RPMI7951 (cell line): ENCODE results near the genes ARHGAP20 and FDXACB1.

- RAMPAGE, long total RNA, result no peak
Observed at GRCh38 chr11:110237451-110237846, 59.0 kb downstream of the RDX start.

DNA sequence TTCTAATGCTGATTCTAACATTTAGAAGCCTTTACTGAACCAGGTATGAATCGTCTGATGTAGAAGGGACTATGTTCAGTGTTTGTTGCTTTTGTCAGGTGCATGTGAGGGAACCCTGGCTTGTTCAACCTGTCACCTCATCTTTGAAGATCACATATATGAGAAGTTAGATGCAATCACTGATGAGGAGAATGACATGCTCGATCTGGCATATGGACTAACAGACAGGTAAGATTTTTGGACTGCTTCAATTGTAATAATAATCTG lies 27.0 kb downstream of the FDX1 start:
- RAMPAGE, long total RNA, result no peak

DNA sequence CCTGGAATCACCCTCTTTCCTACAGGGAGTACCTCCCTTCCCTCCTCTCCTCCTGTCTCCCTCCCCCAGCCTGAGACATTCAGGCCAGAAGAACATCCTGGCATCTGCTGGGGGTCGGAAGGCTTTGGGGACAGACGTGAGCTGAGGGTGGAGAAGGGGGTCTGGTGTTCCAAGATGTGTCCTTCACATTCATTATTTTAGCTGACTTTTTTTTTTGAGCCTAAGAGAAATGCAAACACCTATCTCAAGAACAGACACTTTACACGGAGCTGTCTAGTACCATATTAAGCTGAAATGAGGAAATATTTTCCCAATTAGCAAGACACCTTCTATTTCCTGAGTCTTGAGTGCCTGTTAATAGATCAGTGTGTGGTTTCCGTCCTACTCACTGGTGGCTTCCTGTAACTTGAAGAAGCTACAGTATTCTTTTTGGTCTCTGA lies 92.5 kb downstream of the FDX1 start:
- RAMPAGE, long total RNA, result no peak

- RAMPAGE, long total RNA, result no peak
Observed at GRCh38 chr11:110711563-110712913, at the start of gene ARHGAP20. ARHGAP20 (minus strand) TSS chr11:110712437.

DNA sequence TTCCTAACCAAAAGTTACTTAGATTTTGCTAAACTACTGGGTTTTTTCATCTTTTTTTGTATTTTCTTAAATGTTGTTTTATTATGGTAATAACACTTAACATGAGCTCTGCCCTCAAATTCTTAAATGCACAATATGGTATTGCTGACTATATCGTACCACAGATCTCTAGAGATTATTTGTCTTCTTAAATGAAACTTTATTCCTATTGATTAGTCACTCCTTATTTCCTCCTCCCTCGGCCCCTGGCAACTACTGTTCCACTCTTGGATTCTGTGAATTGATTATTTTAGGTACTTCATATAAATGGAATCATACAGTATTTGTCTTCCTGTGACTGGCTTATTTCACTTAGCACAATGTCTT lies 113.4 kb upstream of the POU2AF2 start:
- RAMPAGE, long total RNA, result no peak

DNA sequence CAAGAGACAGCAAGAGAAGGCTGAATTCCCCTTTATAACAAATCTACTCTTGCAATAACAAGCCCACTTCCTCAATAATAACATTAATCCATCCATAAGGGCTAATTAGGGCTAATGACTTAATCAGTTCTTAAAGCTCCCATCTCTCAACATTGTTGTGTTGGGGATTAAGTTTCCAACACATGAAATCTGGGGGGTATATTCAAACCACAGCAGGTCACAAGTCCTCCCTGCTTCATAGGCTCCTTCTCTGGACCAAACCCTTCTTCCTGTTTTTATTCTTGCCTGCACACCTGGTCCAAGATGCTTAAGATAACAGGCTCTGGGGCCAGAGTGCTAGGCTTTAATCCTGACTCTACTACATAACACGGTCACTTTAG lies 68.0 kb upstream of the POU2AF2 start:
- RAMPAGE, long total RNA, result no peak

- RAMPAGE, long total RNA, result no peak
Observed at GRCh38 chr11:111367357-111368027, 11.6 kb downstream of the POU2AF1 start.

GRCh38 chr11:111559863-111560331 lies 19.4 kb downstream of the LAYN start:
- RAMPAGE, long total RNA, result no peak

DNA sequence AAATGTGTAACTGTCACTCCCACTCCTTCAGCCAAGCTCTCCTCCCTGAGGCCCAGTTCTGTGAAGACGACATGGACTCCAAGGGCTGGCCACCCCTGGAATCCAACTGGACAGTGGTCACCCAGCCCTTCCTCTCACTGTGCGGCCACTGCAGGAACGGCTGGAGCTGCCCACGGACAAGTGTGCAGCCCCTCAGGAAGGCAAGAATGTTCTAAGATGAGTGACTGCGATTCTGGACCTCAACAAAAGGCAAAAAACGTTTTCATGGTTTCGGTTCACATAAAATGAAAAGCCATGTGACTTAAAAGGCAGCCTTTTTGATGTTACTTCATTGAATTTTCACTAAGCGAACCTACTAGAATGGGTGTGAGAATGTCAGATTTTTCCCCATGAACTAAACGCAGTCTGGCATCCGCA lies 29.8 kb downstream of the PPP2R1B start:
- RAMPAGE, long total RNA, result no peak

DNA sequence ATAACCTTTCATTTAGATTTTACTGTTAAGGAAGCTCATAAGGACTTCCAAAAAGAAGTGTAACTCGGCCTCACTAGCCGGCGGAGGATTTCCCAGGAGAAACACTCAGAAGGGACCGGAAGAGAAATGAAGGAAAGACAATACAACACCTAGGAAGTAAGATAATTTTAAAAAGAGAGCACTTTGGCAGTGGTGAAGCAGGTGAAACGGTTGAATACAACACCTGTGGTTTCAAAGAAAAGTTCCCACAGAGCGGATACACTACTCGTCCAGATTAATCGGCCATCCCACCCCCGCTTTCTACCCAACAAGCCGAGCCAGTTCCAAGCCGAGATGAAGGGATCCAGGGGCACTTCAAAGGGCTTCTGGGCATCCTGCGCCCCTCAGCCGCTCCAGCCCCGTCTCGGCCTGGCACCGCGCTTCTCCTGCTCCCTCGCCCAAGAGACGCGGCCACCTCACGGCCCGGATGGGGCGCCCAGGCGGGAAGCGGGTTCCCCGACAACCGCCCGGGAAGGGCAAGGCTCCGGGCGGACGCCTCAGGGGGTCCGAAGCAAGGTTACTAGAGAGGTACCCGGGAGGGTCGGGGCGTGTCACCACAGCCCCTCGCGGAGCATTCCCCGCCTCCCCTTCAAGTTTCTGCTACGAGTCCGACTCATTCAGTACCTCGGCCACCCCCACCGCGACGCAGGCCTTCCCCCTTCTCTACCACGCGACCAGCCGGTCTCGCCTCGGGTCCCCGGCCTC lies 523 bp downstream of the PPP2R1B start:
- RAMPAGE, long total RNA, result no peak

- RAMPAGE, long total RNA, result start-site peak on the plus strand at chr11:111879471-111879510, 18 and 27 reads in 2 replicates
Observed at GRCh38 chr11:111878744-111879679, at the start of gene FDXACB1. FDXACB1 (minus strand) TSS chr11:111879165.

DNA sequence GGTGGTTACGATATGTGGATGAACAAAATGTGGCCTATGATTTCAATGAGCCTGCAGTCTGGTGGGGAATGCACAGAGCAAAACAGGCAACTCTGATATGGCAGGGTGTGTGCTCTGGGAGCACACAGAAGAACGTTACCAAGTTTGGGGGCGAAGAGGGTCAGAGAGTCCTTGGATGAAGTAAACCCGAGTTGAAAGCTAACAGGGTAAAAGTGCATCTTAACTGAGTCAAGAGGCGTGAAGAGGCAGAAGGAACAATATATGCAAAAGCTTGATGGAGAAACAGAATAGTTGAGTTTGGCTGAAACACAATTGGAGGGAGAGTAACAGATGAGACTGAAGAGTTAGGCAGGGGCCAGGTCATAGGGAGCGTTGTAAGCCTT lies 330 bp downstream of the CFAP68 start:
- RAMPAGE, long total RNA, result no peak

DNA sequence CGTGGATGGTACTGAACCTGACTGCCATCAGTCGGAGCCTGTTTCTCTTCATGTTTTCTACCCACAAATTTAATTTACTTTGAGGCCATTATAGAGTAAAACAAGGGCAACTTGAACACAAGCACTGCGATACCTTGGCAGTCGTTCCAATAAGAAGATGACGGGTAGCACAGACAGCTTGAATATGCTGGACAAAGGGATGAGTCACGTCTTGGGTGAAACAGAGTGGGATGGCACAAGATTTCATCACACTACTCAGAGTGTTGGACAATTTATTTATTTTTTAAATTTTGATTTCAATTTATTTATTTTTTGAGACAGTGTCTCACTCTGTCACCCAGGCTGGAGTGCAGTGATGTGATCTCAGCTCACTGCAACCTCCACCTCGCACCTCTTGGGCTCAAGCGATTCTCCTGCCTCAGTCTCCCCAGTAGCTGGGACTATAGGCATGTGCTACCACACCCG lies 5.7 kb downstream of the DIXDC1 start:
- RAMPAGE, long total RNA, result no peak

GRCh38 chr11:111983069-111983964 lies 41.9 kb upstream of the DLAT start:
- RAMPAGE, long total RNA, result no peak

DNA sequence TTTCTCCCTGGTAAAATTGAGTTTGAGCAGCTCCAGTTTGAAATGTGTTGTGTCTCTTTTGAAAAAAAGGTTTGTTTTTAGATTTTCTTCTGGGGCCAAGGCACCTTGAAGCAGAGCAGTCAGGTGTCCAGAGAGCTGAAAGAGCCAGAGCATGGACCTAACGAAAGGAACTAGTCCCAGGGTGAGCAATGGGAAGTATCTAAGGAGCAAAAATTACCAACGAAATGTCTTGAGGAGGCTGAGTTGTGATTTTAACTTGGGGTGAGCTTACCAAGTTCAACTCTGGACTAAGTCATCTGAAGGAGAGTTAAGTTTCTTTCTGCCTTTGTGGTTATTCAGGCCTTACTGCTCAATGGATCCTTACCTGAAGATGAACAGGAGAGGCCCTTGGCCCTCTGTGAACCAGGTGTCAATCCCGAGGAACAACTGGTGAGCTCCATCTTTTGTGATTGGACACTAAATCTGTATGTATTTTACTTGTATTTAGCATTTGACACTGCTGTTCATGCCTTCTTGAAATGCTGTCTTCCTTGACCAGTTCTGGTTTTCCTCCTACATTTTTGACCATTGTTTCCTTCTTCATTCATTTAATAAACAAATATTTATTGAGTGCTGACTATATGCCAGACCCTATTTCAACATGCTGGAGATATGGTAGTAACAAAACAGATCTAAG lies 40.2 kb upstream of the DLAT start:
- RAMPAGE, long total RNA, result no peak

DNA sequence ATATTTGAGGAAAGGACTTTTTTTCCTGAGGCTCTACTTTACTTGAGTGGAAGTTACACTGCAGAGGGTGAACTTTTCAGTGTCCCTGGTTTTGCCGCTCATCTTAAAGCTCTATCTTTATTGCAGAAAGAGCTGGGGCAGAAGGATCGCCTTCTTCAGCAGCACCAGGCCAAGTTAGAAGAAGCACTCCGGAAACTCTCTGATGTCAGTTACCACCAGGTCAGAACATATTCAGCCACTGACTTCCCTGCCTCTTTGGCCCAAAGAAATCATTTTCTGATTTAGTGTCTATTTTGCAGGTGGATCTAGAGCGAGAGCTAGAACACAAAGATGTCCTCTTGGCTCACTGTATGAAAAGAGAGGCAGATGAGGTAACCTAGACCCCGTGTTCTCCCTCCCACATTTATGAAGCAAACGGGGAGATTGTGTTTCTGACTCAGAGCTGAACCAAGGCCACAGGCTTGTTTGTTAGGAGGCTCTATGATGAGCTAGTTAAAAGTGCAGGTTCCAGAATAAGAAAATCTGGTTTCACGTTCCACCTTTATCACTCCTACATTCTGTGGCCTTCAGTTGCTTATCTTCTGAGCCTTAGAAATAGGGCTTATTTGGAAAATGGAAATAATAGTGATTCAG lies 31.7 kb upstream of the DLAT start:
- RAMPAGE, long total RNA, result no peak

GRCh38 chr11:112150339-112151327 lies 13.3 kb downstream of the IL18 start:
- RAMPAGE, long total RNA, result no peak

DNA sequence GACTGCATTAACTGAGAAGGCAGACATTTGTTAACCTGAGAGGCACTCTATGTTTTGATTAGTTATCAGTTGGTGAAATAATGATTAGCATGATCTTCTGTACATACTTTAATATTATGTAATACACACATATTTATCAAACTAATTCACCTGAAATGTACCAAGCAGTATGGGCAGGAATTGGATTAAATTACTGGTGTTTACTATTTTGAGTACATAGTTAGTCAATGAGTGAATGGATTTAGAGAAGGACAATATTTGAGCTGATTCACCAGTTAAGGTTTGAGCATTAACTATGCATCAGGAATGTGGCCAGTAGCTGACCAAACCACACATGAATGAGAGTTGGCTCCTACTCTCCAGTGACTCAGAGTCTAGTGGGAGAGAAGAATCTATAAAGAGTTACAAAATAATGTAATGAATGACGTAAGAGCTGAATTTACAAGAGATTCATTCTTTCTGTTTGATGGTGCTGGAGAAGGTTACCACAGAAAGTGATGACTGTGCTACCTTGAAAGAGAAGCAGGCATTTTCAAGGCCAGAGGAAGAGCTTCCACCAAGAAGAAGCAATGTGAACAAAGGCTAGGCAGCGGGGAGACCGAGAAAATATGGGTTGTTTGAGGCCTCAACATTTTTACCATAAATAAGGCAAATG lies 6.6 kb downstream of the IL18 start:
- RAMPAGE, long total RNA, result no peak

DNA sequence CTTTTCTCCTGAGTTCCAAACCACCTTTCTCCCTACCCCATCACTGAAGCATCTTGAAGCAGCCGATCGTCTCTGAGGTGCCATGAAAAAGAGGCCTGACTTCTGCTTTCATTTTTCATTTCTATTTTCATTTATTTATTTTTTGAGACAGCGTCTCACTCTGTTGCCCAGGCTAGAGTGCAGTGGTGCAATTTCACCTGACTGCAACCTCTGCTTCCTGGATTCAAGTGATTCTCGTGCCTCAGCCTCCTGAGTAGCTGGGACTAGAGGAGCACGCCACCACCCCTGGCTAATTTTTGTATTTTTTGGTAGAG lies 9.8 kb downstream of the PTS start:
- RAMPAGE, long total RNA, result no peak

DNA sequence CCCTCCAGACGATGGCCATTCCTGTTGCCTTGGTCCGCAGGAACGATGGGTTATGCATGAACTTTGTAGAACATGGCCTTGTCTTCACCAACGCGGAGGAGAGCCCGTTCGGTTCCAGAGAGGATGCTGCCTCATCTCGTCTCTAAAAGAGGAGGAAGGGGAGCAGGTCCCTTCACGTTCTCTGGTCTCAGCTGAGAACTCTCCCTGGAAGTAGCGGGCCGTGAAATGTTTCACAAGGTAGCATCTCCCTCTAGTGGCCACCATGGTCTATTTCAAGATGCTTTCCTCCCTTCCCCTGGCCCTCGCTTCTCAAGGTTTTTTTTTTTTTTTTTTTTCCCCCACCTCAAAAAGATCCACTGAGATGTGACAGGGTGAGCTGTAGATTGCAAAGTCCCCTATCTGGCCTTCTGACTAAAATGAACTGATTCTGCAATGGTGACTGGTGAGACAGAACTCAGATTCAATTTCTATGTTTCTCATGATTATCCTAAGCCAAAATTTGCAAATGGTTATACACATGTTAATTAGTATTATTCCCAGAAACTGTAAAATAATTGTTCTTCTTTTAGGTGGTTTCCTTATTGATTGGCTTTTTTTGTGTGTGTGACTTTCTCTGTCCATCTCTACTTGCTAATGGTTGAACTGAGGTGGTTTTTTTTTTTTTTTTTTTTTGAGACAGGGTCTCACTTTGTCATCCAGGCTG lies 20.0 kb upstream of the PLET1 start:
- RAMPAGE, long total RNA, result no peak